ENCODE results near the genes HOOK1 and FOXD3.

GRCh38 chr1:59298676-59299425, 2.0 kb downstream of the FGGY start:
- PRO-cap: no peak

DNA sequence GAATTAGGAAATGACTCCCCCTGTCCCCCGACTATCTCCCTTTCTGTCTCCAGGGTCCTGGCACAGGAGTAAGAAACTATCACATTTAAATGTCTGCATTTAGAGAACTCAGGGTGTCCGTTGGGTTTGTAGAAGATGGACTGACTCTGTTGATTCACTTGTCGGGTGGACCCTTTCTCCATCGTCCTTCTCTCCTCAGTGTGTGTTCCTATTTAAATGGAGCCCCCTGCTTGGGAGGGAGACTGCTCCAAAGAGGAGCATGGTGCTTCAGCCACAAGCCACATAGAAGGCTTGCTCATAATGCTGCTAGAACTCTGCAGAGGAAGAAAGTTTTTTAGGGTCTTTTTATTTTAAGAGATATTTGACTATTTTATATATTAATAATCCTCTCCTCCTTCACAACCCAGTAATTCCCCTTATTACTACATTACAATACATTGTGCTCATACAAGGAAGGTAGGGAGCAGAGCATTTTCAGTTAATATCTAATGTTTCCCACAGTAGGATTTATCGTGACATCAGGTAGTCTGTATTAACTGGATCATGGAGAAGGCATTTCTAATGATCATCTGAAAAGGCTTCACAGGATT, 13.7 kb downstream of the FGGY start:
- PRO-cap: no peak

GRCh38 chr1:59561736-59562140, 253.0 kb upstream of the HOOK1 start:
- PRO-cap: no peak

GRCh38 chr1:59673428-59674339, 141.1 kb upstream of the HOOK1 start:
- PRO-cap: no peak

- PRO-cap: bidirectional peak, plus-strand start at chr1:59814966, minus-strand start at chr1:59814492; unidirectional peak, minus-strand start at chr1:59815688
Observed at GRCh38 chr1:59814720-59815766, at the start of gene HOOK1. HOOK1 (plus strand) TSS chr1:59814949.

DNA sequence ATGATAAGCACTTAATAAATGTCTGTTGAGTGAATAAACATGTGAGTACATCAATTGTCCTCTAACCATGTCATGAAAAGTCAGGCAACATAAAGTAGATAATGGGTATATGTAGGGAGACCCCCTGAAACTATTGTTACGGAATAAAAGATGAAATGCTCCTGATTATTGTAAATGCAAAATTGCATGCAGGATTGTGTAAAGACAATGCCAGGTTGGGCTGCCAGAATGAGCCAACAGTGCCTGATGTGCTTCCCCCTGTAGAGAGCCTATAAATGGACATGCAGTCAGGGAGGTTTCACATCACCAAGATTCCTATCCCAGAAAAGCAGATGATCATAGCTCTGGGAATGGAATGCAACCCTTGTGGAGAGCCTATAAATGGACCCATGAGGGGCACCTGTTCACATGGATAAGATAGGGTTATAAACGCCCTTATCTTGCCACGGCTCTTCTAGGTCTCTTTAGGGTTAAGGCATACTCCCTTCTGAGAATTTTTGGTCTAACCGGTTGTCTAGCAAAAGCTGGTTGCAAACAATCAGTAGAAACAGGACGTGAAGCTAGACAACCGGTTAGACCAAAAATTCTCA, 5.3 kb downstream of the CYP2J2 start:
- PRO-cap: no peak

GRCh38 chr1:59986417-59986939, 59.9 kb upstream of the CYP2J2 start:
- PRO-cap: no peak

- PRO-cap: no peak
Observed at GRCh38 chr1:60274337-60274689, 200.7 kb upstream of the C1orf87 start.

- PRO-cap: no peak
Observed at GRCh38 chr1:60274741-60275136, 201.2 kb upstream of the C1orf87 start.

DNA sequence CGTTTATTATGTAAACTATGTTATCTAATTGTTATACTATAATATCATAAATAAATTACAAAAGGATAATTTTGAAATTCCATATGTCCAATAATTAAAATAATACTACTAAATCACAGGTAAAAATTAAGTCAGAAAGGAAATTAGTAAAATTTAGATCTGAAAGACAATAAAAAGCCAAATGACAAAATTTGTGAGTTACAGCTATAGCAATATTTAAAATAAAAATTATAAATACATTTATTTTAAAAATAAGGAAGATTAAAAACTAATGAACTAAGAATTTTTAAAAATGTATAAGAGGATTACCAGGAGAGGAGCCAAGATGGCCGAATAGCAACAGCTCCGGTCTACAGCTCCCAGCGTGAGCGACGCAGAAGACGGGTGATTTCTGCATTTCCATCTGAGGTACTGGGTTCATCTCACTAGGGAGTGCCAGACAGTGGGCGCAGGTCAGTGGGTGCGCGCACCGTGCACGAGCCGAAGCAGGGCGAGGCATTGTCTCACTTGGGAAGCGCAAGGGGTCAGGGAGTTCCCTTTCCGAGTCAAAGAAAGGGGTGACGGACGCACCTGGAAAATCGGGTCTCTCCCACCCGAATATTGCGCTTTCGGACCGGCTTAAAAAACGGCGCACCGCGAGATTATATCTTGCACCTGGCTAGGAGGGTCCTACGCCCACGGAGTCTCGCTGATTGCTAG, 442.5 kb upstream of the NFIA start:
- PRO-cap: unidirectional peak, plus-strand start at position 314 of the sequence

DNA sequence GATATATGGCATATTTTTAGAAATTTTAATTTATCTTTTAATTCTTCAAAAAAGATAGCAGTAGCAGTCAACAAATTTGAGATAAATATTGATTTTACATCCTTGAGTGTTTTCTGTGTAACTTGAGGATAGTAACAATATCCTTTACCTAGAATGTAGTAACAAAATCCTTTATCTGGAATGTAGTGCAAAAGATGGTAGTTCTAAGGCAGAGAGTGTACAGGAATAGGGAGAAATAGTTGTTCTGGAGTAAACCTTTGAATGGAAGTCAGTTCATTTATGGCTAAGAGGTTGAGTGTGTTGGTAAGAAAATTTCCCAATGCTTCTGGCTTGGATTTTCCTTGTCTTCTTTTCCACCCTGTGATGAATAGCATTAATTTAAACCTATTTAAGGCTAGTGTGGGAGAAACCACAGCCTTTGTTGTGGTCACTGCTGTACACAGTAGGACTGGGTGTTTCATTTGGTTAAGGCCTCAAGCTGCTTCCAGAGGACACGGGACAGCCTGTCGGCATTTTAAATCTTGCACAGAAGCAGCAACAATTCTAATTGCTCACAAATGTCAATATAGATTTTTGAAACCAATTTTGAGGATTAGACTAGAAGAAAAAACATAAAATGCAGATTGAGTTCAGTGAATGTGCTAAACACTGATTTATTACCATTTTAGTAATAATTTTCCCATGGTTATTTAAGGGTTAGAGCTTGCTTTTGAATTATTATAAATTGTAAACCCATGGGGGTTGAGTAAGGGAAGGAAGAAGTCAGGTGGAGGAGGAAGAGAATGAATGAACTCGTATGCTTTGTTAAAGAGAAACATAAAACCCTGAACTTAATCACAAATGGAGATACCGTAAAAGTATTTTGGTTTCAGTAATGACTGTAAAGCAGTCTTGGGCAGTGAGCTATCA, 11.4 kb downstream of the NFIA start:
- PRO-cap: no peak

- PRO-cap: no peak
Observed at GRCh38 chr1:61098903-61099644, 16.7 kb downstream of the NFIA start.

DNA sequence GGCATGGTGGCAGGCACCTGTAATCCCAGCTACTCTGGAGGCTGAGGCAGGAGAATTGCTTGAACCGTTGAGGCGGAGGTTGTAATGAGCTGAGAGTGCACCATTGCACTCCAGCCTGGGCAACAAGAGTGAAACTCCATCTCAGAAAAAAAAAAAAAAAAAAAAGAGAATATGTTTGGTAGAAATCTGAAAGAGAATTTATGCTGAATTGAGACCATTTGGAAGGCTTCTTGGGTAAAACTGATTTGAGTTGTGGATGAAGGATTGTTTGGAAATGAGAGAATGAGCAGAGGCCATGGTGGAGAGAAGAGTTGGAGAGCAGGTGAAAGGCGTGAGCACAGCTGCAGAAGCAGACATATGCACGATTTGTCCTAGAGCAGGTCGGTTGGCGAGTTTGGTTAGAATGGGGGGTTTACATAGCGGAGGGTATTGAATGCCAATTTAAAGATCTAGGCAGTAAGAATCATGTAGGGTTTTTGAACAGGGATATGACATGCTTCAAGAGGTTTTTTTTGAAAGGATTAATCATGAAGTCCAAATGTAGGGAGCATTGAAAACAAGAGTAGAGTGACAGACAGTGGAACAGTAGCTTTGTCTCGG, 31.2 kb downstream of the NFIA start:
- PRO-cap: no peak

- PRO-cap: no peak
Observed at GRCh38 chr1:61604761-61604960, 120.3 kb downstream of the TM2D1 start.

- PRO-cap: no peak
Observed at GRCh38 chr1:61636814-61637239, 88.1 kb downstream of the TM2D1 start.

DNA sequence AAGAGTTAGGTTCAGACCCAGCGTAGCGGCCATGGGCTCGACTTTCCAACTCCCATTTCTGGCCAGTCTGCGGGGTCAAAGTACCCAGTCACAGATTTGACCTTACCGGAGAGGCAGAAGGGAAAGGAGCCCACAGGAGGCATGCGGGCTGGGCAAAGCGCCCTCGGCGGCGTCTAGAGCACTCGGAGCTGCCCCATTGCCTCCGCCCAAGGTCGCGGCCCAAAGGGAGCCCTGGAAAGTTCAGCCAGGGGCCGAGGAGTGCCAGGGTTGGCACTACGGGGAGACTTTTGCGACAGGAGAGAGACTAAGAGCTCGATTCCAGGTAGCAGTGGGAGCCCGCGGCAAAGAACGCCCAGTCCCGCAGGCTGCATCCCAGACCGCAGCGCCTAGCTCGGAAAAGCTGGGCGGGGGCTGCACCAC, 902 bp downstream of the KANK4 start:
- PRO-cap: no peak

DNA sequence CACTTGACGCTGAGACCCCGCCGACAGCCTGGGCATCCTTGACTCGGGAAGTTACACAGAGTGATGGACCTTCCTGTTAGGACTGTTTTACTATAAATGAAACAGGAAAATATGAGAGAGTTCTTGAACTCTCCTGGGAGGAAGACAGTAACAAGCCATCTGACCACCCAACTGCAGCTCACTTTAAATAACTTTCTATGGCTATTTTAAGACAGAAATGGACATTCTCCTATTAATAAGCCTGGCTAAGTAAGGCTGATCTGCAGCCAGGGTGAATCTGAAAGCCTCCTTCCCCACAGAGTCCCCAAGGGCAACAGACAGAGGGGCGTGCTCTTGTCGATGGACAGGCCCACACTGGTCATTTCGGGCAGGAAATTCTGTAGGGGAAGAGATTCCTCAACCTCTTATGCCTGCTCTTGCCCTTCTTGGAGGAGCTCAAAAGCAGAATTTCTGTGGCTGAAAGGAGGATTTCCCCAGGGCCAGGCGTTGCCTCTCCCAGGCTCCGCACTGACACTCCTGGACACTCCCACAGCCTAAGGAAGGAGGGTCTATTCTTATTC, 17.7 kb upstream of the KANK4 start:
- PRO-cap: no peak

- PRO-cap: no peak
Observed at GRCh38 chr1:62444450-62444969, 7.7 kb downstream of the USP1 start.

DNA sequence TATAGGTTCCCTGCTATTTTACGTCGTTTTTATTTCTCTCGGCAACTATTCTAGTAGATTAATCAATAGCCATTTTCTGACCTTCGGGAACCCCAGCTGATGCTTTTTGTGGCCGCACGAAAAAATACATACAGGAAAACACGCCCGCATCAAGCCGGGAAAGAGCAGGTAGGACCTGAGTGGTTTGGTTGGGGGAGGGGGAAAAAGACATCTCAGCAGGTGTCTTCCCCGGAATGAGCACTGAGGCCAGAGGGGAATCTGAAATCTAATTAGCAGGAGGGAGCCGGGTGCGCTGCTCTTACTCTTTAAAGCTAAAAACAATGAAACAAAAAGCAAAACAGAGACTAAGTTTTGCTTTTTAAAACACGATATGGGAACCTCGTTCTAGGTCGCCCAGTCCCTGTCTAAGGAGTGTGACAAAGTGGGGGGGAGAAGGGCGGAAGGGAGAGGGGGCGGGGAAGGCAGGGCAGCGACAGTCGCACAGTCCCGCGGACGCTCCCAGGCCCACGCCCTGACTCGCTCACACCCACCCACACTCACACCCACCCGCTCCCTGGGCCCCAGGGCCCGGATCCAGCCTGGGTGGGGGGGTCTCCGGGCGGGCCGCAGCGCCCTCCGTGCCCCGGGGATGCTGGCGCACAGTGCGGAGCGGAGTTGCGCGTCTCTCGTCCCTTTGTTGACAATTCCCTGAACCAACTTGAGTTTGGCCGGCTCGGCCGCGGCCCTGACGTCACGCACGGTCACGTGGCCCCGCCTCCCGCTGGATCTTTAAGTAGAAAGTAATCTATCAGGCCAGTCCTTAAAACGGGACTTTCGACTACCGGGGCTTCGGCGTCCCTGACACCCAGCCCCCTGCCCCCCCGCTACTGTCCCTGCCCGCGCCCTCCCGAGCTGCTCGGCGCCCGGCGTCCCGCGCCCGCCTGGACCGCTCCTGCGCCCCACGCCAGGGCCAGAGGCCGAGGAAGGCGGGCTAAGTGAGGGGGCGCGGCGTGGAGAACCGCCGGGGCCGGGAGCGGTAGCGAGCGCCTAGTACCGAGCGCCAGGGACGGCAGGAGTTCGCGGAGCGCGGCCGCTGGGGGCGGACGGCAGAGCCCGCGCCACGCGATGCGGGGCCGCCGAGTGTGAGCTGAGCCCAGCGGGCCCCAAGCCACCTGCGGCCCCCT, at the start of gene FOXD3:
Gene FOXD3, plus strand, starts transcription at position 798 of the 1,163 bp plus-strand sequence.
- PRO-cap: no peak

DNA sequence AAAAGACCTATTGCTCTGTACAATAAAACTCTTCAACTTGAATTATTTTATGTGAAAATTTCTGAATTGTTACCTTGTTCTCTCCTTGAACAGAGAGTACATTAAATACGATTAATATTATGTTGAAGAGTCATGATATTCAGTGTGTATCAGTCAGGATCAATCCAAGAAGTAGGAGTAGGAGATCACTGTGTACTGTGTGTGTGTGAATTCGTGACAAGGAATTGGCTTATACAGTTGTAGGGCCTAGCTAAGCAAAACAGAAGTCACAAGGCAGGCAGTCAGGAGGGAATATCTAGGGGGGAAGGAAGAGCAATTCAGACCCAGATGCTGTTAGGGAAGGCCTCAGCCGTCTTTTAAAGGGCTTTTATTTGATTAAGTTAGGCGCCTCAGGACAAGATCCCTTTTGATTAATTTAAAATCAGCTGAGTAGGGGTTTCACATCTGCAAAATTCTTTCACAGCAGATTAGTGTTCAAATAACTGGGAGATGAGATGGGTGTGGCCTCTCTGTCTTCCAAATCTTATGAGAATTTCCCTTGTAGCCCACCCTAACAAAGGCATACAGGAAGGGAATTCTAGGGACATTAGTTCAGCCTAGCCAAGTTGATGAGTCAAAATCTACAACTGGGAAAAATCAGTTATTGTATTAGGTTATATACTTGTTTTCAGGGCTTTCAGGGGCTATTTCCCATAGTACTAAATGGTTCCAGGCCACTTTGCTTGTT, 47.3 kb downstream of the ALG6 start:
- PRO-cap: no peak

Measured in Metastatic Pancreatic Carcinoma in the Ovary (tissue), 1 donor.